AG04449 (cell line): Measurements from ENCODE around the genes ENSG00000268655 and CGB1.

DNA sequence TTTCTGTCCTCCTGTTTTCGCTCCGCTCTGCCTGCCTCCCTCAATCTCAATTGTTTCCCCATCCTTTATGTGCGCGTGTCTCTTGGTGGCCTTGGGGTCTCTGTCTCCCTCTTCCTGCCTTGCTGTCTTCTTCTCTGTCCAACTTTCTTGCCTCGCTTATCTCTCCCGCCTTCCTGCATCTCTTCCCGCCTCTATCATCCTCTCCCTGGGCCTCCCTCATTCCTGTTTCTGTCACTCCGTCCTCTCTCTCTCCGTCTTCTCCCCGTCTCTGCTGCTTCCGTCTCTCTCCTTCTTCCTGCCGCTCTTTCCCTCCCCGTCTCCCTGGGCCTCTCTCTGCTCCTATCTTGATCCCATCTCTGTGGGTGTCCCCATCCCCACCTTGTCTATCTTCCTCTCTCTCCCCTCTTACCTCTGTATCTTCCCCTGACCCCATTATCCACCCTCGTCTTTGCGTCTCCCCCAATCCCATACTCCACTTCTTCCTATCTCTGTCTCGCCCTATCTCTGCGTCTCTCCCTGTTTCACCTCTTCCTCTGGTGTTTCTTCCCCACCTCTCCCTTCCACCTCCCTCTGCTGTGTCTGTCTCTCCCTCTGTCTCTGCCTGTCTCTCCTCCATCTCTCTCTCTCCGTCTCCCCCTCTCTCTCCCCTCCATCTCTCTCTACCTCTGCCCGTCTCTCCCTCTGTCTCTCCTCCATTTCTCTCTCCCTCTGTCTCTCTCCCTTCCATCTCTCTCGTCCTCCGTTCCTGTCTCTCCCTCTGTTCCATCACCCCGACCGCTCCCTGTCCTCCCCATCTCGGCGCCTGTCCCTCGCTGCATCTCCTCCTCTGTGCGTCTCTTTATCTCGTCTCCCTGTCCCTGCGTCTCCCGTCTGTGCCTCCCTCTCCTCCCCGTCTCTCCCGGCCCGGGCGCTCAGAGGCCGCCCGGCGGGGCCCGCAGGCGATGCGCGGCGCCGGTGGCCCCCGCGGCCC lies 4.3 kb downstream of the GRIN2D start:
- RRBS: 7% methylated on average over 3 of the region's 45 CpGs

GRCh38 chr19:48442768-48443607 lies 2.8 kb upstream of the GRWD1 start:
- RRBS: 13% methylated on average over 58 of the region's 136 CpGs

DNA sequence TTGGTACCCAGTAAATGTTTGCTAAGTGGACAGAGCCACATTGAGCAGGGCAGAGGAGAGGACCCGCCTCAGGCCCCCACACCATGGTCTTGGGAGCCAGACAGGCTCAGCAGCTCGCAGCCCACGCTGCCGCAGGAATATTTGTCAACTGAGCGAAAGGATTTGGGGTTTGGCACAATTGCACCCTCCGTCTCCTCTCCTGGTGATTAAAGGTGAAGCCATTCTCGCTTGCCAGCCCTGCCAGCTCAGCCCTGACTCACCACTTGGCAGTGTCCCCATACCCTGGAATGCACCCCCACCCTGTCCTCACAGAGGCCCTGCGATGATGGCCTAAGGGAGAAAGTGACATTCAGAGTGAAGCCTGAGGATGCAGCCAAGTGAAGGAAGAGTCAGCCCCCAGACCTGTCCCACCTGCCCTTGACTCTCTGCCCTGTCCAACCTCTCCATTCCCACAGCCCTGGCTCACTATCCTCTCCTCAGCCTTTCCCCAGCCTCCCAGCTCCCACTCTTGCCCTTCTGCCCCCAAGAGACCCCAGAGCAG lies 18.8 kb downstream of the CYTH2 start:
- RRBS: no CpG with 5 or more reads among the region's 8 CpGs

DNA sequence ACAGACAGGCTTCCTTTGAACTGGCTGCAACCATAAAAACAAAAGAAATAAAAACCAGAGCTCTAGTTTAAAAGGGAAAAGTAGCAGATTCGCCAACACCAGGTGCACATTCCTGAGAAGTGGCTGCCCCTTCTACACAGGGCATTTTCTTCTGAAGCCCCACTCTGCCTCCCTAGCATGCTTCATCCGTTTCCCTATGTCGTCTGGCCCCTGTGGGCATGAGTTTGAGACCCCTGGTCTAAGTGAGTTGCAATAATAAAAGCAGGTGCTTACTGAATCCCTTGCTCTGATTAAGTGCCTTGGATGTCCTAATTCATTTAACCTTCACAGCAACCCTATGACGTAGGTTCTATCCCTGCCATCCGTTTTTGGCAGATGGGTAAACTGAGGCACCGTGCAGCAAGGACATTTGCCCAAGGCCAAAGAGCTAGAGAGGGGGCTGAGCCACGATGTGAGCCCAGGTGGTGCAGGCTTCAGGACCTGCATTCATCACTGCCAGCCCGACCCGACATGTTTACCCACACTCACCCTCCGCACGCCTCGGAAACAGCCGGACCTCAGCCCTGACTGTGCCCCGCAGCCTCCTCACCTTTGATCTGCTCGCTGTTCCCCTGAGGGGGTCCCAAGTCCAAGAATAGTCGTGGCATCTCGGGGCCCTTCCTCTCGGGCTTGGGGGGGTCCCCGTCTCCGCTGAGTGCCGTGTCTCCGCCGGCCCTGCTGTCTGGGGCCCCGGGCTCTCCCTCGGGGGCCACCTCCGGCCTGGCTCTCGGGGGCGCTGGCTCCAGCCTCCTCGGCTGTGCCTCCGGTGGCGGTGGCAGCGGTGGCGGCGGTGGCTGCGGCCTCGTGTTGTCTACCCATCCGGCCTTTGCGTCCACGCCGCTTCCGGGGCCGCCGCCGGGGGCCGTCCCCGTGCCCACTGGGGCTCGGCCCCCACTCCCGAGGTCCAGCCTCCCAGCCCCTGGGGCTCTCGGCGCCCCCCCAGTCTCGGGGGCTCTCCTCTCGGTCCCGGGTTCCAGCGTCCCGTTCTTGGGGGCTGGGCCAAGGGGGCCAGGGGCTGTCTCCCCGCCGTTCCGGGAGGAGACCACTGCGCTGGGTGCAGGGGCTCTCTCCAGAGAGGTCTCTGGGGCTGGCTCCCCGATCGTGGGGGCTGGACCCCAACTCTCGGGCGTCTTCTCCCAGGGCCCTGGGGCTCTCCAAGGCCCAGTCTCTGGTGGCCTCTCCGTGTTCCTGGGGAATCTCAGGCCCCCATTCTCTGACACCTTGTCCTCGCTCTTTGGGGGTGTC lies 14.4 kb downstream of the LMTK3 start:
- RRBS: 35% methylated on average over 15 of the region's 65 CpGs

DNA sequence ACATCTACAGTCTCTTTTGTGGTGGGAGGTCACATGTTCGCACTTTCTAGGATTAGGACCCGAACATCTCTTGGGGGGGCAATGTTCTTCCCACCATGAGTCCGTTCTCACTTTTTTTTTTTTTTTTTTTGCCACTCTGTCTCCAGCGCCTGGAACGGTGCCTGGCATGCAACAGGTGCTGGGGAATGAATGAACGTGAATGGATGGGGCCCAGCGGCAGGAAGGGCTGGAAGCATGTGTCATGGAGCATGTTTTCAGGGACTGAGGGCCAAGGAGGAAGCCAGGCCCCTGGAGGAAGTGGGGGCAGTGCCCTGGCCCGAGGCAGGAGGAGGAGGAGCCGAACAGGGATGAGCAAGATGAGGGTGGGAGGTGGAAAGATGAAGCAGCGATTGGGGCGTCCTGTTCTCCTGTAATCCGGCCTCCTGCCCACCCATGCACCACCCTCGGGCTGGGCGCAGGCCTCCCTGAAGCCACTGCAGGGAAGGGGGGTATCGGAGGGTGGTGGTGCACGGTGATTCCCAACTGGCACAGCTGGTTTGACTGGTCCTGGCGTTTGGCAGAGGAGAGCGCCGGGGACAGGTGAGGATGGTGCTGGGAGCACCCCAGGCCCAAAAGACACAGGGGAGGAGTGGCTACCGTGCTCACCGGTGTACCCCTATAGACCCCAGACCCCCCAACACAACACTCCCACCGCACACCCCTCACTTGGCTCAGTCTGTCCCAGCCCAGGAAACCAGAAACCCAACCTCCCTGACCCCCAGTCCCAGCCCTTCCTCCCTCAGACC lies 8.7 kb upstream of the SULT2B1 start:
- RRBS: 52% methylated on average over 3 of the region's 22 CpGs

DNA sequence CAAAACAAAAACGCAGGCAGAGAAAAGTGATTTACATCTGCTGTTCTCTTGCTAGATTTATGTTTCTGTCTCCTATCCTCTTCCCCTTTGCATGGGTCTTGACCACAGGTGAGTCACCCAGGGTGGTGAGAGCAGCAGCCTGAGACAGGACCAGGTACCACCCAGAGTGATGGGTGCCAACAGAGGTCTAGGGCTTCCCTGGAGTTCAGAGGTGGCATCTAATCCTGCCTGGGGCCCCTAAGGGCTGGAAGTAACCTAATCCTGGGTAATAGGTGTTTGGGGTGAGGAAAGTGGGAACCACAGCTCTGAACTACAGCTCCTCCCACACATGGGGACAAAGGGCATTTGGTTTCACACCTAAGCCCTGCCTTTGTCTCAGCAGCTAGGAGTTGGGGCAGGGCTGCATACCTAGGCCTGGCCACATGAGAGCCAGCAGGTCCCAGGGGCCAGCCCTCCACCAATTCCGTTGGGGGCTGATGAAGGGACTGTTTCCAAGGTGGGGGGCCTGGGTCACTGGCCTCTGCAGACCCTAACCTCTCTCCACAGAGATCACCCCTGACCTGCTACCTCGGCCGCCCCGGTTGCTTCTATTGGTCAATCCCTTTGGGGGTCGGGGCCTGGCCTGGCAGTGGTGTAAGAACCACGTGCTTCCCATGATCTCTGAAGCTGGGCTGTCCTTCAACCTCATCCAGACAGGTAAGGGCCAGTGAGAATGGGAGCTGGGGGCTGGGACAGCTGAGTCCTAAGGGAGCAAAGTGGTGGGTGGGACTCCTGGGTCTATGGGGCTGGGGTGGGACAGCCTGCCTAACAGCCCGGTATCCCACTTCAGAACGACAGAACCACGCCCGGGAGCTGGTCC lies 8.1 kb downstream of the SPHK2 start:
- RRBS: no CpG with 5 or more reads among the region's 11 CpGs

GRCh38 chr19:48628424-48629465 lies 8.4 kb downstream of the DBP start:
- RRBS: 87% methylated on average over 4 of the region's 45 CpGs

GRCh38 chr19:48636788-48637233 lies 368 bp downstream of the DBP start:
- RRBS: 4% methylated on average over 4 of the region's 26 CpGs

- RRBS: 56% methylated on average over 1 of the region's 9 CpGs
Observed at GRCh38 chr19:48781026-48781501, 25.7 kb downstream of the FGF21 start.

GRCh38 chr19:48794777-48795968 lies 15.7 kb downstream of the BCAT2 start:
- RRBS: 60% methylated on average over 3 of the region's 46 CpGs

GRCh38 chr19:48910951-48911444 lies 10.9 kb downstream of the NUCB1 start:
- RRBS: no CpG with 5 or more reads among the region's 12 CpGs

DNA sequence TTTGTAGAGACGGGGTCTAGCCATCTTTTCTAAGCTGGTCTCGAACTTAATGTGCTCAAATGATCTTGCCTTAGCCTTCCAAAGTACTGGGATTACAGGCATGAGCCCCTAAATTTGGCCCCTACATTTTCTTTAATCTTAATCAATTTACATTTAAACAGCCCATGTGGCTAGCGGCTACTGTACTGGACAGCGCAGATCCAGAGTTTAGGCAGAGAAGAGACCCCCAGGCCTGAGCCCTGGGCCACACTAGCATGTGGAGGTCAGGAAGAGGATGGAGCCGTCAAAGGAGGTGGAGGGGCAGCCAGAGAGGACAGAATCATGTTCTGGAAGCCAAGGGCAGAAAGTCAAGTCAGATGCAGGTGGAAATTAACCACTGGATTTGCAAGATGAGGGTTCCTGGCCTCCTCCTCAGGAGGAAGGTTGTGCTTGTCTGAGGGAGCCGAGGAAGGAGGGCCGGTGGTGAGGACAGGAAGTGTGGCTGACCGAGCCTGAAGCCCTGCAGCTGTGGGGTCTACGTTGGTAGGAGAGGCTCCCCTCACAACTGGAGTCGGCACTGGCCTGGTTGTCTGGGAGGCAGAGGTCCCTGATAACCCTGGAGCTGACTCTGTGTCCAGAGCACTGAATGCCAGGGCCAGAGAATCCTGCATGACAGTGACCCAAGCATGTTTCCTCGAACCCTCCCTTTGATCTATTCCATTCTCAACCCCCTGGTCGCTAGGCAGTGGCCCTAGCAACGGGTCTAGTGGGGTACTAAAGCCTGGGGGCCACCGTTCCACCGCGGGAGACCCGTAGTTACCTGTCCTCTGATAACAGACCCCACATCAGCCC lies 15.5 kb upstream of the DHDH start:
- RRBS: no CpG with 5 or more reads among the region's 17 CpGs

- RRBS: 92% methylated on average over 6 of the region's 22 CpGs
Observed at GRCh38 chr19:48968375-48969321, 3.5 kb downstream of the FTL start.

- RRBS: no CpG with 5 or more reads among the region's 15 CpGs
Observed at GRCh38 chr19:48985200-48985695, 7.9 kb downstream of the GYS1 start.

DNA sequence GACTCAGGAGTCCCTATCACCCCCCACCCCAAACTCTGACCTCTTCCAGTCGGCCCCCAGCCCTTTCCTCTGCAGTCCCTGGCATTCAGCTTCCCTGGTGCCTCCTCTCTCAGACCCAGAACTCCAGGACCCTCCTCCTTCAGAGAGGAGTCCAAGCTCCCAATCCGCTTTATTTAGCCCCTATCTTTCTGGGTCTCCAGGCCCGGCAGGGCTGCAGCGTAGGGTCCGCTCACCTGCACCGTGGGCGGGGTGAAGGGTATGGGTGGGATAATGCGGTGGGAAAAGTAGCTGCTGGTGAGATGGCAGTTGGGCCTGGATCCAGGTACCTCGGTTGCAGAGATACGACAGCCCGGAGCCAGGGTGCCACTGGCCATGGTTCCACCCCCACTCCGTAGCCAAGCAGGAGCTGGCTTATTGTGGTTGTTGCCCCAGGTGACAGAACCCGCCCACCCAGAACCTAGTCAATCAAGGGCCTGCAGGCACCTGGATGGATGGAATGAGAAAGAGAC lies at the start of gene ENSG00000268655:
Gene ENSG00000268655 (minus strand): TSS at position 408 of the 509 bp plus-strand sequence.
- RRBS: no CpG with 5 or more reads among the region's 13 CpGs

- RRBS: no CpG with 5 or more reads among the region's 20 CpGs
Observed at GRCh38 chr19:49036688-49037173, at the start of gene CGB1. Gene CGB1, minus strand, starts transcription at chr19:49036895.

- RRBS: 94% methylated on average over 25 of the region's 111 CpGs
Observed at GRCh38 chr19:49107364-49108802, 6.3 kb upstream of the LIN7B start.

DNA sequence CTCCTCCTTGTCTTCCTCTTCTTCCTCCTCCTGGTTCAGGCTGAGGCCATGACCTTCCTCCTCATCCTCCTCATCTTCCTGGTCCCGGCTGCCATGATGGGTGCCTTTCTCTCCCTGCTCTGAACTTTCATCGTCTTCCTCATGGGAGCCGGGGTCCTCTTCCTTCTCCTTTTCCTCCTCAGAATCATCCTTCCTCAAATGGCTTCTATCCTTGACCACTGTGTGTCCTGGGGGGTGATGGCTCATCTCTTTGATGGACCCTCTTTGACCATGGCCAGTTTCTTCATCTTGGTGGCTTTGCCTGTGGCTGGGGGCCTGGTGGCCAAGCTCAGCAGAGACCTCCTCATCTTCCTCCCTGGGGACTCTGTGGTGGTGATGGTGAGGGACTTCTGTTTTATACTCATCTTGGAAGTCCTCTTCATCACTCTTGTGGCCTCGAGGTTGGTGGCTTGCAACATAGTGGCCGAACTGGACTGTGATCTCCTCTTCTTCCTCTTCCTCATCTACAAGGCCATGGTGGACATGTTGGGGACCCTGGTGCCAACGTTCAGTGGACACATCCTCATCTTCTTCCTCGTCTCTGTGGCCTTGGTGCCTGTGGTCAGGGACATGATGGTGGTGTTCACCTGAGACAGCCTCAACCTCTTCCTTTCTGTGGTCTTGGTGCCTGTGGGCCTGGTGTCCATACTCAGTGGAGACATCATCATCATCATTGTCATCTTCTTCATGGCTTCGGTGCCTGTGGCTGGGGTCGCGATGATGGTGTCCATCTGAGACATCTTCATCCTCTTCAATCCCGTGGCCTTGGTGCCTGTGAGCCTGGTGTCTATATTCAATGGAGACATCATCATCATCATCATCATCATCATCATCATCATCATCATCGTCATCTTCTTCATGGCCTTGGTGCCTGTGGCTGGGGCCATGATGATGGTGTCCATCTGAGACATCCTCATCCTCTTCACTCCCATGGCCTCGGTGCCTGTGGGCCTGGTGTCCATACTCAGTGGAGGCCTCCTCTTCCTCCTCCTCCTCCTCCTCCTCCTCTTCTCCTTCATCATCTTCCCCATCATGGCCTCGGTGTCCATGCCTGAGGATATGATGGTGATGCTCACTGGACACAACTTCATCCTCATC lies 1.2 kb downstream of the HRC start:
- RRBS: 92% methylated on average over 3 of the region's 14 CpGs

GRCh38 chr19:49217193-49217868 lies 59.7 kb downstream of the TRPM4 start:
- RRBS: no CpG with 5 or more reads among the region's 12 CpGs